Measurements from ENCODE around the gene SLC39A9.

- PRO-cap, 4 experiments: peak in 4 of 4 experiments; most common plus-strand start chr14:68814721 (in 2); most common minus-strand start chr14:68814782 (in 4)
- RAMPAGE, long total RNA, 4 experiments: no peak in any of the 4 experiments
These were observed 21.8 kb upstream of the ZFP36L1 start for GRCh38 chr14:68814336-68815395.

- PRO-cap, 4 experiments: peak in 1 of 4 experiments; most common minus-strand start chr14:68875011 (in 1)
- RAMPAGE, long total RNA, 4 experiments: no peak in any of the 4 experiments
These were observed 81.7 kb upstream of the ZFP36L1 start for GRCh38 chr14:68874252-68875362.

DNA sequence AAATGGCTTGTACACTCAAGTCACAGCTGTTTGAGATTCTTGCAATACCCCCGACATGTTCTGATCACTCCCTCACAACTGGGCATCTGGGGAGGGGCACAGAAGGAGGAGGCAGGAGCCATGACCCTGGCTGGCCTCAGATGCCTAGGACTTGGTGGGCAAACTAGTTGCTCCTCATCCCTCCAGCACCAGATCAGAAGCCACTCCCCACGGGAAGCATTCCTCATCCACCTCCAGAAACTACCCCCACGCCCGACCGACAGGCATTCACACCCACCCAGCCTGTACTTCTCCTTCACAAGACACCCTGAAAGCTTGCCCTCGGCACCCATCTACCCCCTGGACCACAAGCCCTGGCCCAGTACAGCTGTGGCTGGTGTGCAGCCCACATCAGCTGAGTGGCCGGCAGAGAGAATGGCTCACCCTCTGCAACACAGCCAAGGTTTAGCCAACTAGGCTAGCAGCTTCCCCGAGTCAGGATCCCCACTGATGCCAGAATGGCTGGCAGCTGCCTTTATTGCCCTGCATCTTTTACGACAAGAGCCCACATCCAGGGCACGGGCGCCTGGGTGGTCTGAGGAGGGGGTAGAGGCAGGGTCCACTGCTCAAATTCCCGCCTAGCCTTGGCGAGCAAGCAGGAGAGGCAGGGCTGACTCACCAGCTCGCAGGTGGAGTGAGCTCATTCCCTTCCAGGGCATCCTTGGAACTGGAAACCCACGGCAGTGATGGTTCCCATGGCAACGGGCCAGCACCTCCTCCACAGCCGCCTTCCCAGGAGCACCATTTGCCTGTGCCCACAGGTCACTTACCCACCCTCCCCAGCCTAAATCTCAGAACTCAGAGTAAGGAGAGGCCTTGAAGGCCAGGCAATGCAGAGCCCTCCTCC lies 17.2 kb downstream of the ACTN1 start:
- PRO-cap, 4 experiments: no peak in any of the 4 experiments
- RAMPAGE, long total RNA, 4 experiments: no peak in any of the 4 experiments

- PRO-cap, 4 experiments: no peak in any of the 4 experiments
- RAMPAGE, long total RNA, 4 experiments: no peak in any of the 4 experiments
These were observed 11.2 kb downstream of the ACTN1 start for GRCh38 chr14:68967655-68968472.

DNA sequence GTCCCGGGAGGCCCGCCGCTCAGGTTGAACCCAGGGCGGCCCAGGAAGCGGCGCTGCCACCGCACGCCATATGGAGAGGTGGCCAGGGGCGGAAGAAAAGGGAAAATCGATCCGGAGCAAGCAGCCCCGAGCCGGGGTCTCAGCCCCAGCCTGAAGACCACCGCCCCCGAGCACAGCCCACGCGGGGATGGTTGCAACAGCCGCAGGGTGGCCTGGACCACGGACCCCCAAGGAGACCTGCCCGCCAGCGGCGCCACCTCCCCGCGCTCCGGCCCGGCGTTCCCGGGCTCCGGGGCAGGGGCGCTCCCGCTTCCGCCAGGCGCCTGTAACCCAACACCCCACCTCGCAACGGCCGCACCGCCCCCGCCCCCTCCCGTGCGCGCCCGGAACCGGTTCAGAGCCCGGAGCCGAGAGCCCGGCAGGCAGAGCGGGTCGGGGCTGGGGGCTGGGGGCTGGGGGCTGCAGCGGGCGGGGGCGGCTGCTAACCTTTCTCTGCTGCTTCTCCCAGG lies 582 bp downstream of the ACTN1 start:
- PRO-cap, 4 experiments: peak in 4 of 4 experiments; most common plus-strand start position 397 of the sequence (in 4); most common minus-strand start position 284 of the sequence (in 3)
- RAMPAGE, long total RNA, 4 experiments: no peak in any of the 4 experiments

- PRO-cap, 4 experiments: no peak in any of the 4 experiments
- RAMPAGE, long total RNA, 4 experiments: no peak in any of the 4 experiments
These were observed 25.5 kb upstream of the ACTN1 start for GRCh38 chr14:69004646-69005032.

DNA sequence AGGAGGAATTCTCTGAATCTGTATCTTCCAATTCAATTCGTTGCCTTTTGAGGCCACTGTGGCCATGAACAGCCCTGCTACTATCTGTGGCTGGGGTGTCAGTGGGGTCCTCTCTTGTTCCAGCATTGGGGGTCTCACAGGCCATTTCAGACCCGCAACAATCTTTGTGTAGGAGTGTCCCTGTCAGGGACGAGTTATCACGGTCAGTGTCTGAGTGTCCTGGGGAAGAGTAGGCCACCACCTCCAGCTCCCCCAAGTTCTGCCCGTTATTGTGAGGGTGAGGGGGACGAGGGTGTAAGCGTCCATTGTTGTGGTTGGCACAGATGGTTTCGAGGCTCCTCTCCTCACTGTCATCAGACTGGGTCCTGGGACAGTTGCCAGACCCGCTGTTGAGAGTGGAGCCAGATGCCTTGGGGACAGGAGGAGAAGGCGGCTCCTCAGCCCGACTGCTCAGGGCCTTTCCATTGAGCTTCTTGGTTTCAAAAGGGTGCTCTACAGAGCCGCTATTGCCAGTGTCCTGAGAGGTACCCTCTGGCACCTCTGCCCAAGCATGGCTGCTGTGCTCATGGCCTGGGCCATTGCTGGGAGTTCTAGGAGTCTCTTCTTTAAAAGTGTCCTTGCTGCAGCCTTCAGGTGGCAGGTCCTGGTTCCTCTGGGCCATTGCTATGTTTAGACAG lies 74.9 kb upstream of the ACTN1 start:
- PRO-cap, 4 experiments: no peak in any of the 4 experiments
- RAMPAGE, long total RNA, 4 experiments: start-site peak on the minus strand in 1 of 4 experiments, centred at position 516 of the sequence, 39 reads per replicate

DNA sequence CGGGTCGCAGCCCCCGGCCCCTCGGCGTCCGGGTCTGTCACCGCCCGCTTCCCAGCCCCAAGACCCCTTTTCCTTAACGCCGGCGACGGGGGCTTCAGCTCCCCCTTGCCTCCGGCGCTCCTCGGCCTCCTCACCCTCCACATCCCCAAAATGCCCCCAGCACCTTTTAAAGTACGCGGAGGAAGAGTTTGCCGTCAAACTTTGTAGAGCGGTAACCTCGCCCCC lies 756 bp downstream of the DCAF5 start:
- PRO-cap, 4 experiments: no peak in any of the 4 experiments
- RAMPAGE, long total RNA, 4 experiments: no peak in any of the 4 experiments

GRCh38 chr14:69209258-69209670 lies 18.0 kb downstream of the EXD2 start:
- PRO-cap, 4 experiments: no peak in any of the 4 experiments
- RAMPAGE, long total RNA, 4 experiments: no peak in any of the 4 experiments

- PRO-cap, 4 experiments: peak in 2 of 4 experiments; most common plus-strand start chr14:69261586 (in 1); most common minus-strand start chr14:69261470 (in 2)
- RAMPAGE, long total RNA, 4 experiments: no peak in any of the 4 experiments
These were observed 1.1 kb downstream of the GALNT16 start for GRCh38 chr14:69260769-69261646.

- PRO-cap, 4 experiments: peak in 1 of 4 experiments; most common plus-strand start chr14:69398102 (in 1); most common minus-strand start chr14:69398057 (in 1)
- RAMPAGE, long total RNA, 4 experiments: no peak in any of the 4 experiments
These were observed 321 bp downstream of the ERH start for GRCh38 chr14:69397777-69398179.

- PRO-cap, 4 experiments: peak in 4 of 4 experiments; most common plus-strand start chr14:69398386 (in 4); most common minus-strand start chr14:69398280 (in 4)
- RAMPAGE, long total RNA, 4 experiments: start-site peak on the plus strand in 4 of 4 experiments, at chr14:69398339-69398710 at its widest, 22 to 1,090 reads per replicate; start-site peak on the minus strand in 4 of 4 experiments, at chr14:69398264-69398334 at its widest, 605 to 1,366 reads per replicate
These were observed at the start of gene SLC39A9 for GRCh38 chr14:69398180-69399082. Gene SLC39A9 (plus strand): TSS chr14:69398692.

DNA sequence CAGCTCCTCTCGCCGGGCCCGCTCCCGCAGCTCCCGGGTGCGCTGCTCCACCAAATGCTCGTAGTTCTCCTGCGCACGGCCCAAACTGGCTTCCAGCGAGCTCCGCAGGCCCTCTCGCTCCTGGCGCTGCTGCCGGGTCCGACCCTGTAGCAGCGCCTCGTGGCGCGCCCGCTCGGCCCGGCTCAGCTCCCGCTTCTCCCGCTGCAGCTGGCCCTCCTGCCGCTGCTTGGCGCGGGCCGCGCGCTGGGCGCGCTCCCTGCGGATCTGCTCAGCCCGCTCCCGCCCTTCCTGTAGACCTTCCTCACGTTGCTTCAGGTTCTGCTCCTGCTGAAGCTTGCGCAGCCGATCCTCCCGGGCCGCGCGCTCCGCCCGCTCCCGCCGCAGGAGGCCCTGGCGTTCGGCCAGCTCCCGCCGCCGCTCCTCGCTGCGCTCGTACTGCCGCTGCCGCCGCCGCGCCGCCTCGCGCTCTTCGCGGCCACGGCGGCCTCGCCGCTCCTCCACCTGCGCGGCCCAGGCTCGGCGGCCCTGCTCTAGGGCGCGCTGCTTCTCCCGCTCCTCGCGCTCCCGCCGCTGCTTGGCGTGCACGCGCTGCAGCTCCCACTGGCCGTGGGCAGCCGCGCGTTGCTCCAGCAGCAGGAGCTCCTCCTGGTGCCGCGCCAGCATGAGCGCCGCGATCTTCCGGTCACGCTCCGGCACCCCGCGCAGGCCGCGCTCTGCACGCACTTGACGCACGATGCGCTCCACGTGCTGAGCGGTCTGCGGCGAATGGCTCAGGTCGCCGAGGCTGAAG lies 2.5 kb downstream of the CCDC177 start:
- PRO-cap, 4 experiments: no peak in any of the 4 experiments
- RAMPAGE, long total RNA, 4 experiments: no peak in any of the 4 experiments

DNA sequence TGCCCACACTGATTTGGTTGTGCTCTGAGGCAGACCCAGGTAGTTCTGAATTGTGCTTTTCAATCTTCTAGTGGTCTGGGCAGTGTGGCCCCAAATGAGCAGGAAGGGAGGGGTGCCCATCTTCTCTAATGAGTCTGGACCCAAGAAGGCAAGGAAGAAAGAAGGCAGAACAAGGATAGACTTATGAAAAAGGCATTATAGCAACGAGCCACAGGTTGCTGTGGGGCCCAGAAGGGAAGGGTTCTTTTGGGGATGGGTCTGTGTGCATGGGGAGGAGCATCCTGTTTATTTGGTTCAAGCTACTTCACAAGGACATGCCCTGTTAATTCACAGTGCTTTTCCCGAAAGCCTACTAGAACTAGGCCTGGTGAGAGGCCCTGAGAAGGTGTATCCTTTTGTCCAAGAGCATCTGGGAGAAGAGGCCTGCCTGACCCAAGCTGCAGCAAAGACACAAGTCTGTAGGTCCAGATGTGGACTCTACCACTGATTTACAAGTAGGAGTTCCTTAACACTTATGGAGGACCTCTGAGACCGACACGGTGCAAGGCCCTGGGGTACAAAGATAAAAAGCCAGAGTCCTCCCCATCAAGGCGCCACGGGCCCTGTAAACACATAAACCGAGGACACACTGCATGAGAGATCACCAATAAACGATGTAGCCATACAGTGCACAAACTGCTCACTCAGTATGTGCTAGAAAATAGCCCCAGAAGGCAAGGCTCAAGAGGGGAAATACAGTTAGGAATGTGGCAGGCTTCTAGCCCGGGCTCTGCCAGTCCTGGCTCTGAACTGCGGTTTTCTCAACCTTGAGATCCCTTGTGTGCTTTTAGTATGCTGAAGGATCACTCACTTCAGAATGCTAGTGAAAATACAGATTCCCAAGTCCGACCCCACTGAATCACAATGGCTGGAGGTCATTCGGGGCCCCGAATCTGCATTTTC lies 993 bp upstream of the SUSD6 start:
- PRO-cap, 4 experiments: no peak in any of the 4 experiments
- RAMPAGE, long total RNA, 4 experiments: no peak in any of the 4 experiments

DNA sequence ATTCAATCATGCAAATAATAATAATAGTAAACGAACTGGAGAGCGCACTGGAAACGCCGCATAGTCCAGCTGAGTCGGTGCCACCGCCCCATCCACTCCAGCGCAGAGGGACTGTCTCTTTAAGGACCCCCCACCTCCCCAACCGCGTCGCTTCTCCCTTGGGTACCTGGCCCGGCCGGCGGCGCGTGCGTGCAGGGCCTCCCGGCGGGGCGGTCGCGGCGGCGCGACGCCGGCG lies 213 bp upstream of the SUSD6 start:
- PRO-cap, 4 experiments: peak in 4 of 4 experiments; most common minus-strand start position 76 of the sequence (in 1)
- RAMPAGE, long total RNA, 4 experiments: no peak in any of the 4 experiments

DNA sequence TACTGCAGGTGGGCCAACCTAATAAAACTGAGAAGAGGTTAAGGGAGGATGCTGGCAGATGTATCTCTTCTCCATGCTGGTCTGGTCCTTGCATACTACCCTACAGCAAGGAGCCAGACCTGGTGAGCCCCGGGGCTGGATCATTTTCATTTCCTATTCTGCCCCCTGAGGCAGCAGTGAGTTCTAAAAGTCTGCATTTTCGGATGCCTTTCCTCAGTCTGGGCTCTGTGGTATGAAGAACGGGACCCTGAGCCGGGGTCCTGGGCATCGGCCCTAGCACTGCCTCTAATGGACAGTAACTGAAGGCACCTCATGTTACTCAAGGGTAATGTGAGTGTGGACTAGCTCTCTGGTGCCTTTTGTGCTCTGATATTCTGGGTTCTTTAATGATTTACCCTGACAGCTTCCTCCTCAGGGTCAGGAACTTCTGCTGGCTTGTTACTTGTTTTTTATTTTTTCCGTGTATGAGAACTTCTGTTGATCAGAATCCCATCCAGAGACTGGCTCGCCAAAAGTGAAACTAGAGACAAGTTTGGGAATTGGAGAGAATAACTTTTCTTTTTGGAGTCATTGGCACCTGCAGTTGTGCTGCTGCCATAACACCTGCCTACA lies 62.2 kb downstream of the SUSD6 start:
- PRO-cap, 4 experiments: peak in 1 of 4 experiments; most common minus-strand start position 358 of the sequence (in 1)
- RAMPAGE, long total RNA, 4 experiments: no peak in any of the 4 experiments

GRCh38 chr14:69711719-69712288 lies 55.1 kb upstream of the SRSF5 start:
- PRO-cap, 4 experiments: no peak in any of the 4 experiments
- RAMPAGE, long total RNA, 4 experiments: no peak in any of the 4 experiments

- PRO-cap, 4 experiments: no peak in any of the 4 experiments
- RAMPAGE, long total RNA, 4 experiments: no peak in any of the 4 experiments
These were observed 50.1 kb upstream of the SRSF5 start for GRCh38 chr14:69716734-69717264.

DNA sequence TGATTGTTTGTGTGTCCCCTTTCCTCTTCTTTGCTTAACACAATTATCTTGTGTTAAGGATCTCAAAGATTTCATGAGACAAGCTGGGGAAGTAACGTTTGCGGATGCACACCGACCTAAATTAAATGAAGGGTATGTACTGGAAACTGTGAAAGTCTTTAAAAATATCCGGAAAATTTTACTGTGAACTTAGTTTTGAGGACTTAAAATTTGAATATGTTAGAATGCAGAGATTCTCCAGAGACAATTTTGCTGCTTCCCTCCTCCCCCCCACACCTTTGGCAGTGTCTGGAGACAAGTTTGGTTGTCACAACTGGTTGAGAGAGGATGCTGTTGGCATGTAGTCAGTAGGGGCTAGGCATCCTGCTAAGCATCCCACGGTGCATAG lies 3.5 kb downstream of the SRSF5 start:
- PRO-cap, 4 experiments: no peak in any of the 4 experiments
- RAMPAGE, long total RNA, 4 experiments: no peak in any of the 4 experiments

GRCh38 chr14:69794726-69795324 lies 2.2 kb downstream of the SLC10A1 start:
- PRO-cap, 4 experiments: no peak in any of the 4 experiments
- RAMPAGE, long total RNA, 4 experiments: no peak in any of the 4 experiments

Data from spleen (tissue), 7 donors.